Subcutaneous adipose tissue (tissue), 3 donors: ENCODE data around the gene ACSS3.

- PRO-cap, result no peak
- RAMPAGE, long total RNA, 3 experiments, result no peak in any of the 3 experiments
Measured at GRCh38 chr12:74964221-74964492, 245.5 kb downstream of the KCNC2 start.

GRCh38 chr12:75724876-75725463 is 213.6 kb upstream of the KRR1 start:
- PRO-cap, result no peak
- RAMPAGE, long total RNA, 3 experiments, result no peak in any of the 3 experiments

- PRO-cap, result no peak
- RAMPAGE, long total RNA, 3 experiments, result no peak in any of the 3 experiments
Measured at GRCh38 chr12:75820727-75821211, 263.7 kb downstream of the NAP1L1 start.

DNA sequence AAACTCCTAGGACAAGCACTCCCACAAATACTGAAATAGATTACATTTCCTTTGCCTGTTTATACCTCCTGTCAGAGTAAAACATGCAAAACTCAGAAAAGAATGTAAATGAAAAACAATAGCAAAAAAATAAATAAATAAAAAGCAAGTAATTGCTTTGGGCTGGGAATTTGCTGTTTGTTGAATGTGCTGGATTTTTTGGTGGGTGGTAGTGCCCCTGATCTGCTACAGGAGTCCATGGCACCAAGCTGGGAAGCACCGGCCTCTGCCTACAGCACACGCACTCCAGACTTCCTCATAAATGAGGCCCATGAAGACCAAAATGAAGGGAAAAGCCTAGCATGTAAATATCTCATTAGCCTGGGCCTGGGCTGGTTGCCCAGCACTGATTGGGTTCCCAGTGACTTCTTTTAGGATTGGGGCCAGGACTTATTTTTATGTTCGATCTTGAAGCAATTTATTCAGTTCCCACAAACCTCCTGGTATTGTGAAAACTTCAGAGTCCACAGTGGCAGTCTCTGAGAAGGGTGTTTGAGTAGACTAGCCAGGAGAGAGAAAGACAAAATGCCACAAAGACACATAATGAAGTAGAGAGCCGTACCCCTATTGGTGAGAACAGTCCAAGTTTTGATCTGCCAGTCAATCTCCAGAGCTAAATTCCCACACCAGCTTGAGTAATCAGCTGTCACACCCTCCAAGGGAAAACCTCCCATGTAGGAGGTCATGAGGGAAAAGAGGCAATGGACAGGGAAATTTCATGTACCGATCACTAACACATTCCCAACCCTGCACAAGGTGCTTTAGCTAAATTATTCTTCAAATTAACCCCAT is 131.2 kb downstream of the NAP1L1 start:
- PRO-cap, result unidirectional peak, minus-strand start at position 303 of the sequence
- RAMPAGE, long total RNA, 3 experiments, result no peak in any of the 3 experiments

DNA sequence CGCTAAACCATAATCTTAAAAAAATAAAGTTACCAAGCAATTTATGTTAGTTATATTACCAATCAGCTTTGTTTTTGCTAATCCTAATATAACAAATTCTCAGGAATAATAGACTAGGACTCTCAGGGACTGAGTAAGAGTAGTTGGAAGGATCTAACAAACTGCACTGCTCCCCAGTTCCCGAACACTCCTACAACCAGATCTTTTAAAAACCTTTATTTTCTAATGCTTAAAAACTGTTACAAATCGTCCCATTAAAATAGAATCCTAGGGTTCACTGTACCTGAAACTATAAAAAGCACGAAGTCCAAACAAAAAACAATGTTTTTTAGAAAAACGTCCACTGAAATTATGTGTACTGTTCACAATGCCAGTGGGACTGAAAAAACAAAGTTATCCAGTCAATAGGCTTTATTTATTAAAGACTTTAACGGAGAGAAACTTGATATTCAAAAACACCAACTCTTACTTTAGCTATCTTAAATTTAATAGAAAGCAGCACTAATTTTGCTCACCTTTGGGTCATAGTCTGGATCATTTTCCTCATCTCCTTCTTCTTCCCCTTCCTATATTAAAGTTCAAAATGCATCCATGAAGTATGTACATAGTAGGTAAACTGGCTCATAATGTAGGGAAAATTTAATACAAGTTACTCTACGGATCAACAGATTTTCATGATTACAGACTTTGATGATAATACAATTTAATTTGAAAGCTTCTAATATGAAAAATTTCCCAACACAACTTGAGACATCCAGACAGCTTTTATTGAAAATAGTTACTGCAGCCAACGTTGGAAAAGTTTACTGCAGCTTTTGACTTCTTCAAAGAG is 35.6 kb downstream of the NAP1L1 start:
- PRO-cap, result no peak
- RAMPAGE, long total RNA, 3 experiments, result no peak in any of the 3 experiments

DNA sequence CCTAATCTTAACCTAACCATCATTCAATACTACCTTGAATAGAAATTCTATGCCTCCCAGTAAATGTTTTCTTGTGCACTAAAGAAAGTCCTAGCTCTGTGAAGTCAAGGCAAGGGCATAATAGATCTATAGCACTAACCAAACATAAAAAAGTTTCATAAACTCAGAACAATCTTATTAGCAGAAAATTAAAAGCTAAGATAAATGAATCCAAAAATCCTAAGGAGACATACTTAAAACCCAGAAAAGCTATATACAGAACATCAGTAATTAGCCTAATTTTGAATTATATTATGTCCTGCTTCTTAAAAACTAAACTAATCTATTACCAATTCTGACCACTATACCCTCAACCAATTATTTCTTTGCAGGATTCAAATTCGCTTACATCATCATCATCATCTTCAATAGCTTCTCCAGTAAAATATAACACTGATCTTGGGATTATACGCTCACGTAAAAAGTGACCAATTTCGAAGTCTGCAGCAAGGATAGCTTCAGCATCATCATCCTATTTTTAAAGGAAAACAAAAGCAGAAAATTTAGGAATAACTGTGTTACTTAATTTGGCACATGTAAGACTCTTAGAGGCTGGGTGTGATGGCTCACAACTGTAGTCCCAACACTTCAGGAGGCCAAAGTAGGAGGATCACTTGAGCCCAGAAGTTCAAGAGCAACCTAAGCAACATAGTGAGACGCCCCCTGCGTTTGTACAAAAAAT is 34.2 kb downstream of the NAP1L1 start:
- PRO-cap, result no peak
- RAMPAGE, long total RNA, 3 experiments, result no peak in any of the 3 experiments

DNA sequence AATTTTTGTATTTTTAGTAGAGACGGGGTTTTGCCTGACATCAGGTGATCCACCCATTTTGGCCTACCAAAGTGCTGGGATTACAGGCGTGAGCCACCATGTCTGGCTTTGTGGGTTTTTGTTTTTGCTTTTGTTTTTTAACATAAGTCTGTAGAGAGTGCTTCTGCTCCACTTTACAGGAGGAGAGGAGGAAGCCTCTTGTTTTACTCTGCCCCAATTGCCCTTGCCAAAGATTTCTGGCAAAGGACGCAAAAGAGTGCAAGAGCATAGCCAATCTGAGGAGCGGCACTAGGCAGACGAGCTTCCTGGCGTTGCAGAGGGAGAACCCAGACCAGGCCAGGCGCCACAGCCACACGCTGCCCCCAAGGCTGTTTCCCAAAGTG is 96.3 kb downstream of the BBS10 start:
- PRO-cap, result no peak
- RAMPAGE, long total RNA, 3 experiments, result start-site peak on the plus strand in 2 of 3 experiments, centred at positions 307 to 328 of the sequence, 20 to 54 reads per replicate

GRCh38 chr12:76611386-76612173 is 52.0 kb upstream of the OSBPL8 start:
- PRO-cap, result bidirectional peak, plus-strand start at chr12:76611888, minus-strand start at chr12:76611748
- RAMPAGE, long total RNA, 3 experiments, result no peak in any of the 3 experiments

DNA sequence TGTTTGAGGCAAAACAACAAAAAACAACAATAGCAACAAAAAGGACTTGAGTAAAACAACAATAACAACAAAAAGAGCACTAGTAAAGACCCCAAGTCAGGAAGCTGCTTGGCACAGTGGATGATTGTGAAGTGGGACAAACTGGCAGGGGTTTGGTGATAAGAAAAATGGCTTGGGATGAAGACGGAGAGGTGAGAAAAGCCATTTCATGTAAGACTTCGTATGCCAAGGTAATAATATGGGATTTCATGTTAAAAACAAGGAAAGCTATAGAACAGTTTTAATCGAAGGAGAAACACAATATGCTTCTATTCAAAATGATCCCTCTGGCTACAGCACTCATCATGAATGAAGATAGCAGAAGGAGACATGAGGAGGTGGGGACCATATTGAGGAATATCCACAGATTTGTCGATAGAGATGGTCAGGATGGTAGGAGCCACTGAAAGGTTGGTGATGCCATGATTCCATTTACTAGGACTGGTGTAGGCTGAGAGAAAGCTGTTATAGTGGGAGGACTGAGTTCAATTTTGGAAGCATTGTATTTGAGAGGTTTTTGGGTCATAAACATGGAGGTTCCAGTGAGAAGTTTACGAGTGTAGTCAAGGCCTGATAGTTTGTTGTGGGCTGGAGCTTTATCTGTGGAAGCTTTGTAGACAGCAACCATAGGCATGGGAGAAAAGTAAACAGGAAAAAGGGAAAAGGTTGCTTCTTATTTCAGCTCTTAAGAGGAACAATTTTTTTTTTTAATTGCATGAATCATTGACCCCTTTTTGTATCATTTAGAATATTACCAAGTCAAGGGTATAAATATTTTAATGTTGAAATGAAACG is 103.8 kb upstream of the NAV3 start:
- PRO-cap, result no peak
- RAMPAGE, long total RNA, 3 experiments, result no peak in any of the 3 experiments

- PRO-cap, result no peak
- RAMPAGE, long total RNA, 3 experiments, result no peak in any of the 3 experiments
Measured at GRCh38 chr12:77967939-77968962, 137.6 kb downstream of the NAV3 start.

- PRO-cap, result no peak
- RAMPAGE, long total RNA, 3 experiments, result no peak in any of the 3 experiments
Measured at GRCh38 chr12:78863421-78864124, 1.0 kb upstream of the SYT1 start.

DNA sequence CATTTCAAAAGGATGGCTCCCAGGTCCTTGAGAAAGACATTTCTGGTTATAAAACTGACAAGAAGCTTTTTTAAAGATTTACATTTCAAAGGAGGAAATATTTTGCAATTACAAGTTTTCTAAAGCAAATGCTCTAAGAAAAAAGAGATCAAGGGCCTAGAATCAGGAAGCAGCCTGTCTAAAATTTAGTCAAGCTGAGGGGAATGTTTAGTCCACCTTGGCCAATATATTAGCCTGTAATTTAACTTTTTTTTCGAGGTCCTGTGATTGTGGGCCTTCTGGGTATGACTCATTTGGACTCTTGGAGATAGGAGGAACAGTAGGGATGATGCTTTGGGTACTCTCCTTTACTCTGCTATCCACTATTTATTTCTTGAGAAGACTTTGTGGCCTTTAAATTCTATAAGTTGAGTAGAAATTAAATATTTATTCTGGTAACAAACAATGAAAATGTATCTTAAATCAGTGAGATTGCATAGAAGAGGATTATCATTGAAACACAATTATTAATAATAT is 72.5 kb downstream of the SYT1 start:
- PRO-cap, result no peak
- RAMPAGE, long total RNA, 3 experiments, result no peak in any of the 3 experiments

GRCh38 chr12:79797130-79797468 is 106.3 kb upstream of the PAWR start:
- PRO-cap, result no peak
- RAMPAGE, long total RNA, 3 experiments, result no peak in any of the 3 experiments

GRCh38 chr12:79933303-79934260 is 1.3 kb downstream of the PPP1R12A start:
- PRO-cap, result no peak
- RAMPAGE, long total RNA, 3 experiments, result no peak in any of the 3 experiments

GRCh38 chr12:80103075-80103491 is 3.7 kb downstream of the OTOGL start:
- PRO-cap, result no peak
- RAMPAGE, long total RNA, 3 experiments, result no peak in any of the 3 experiments

DNA sequence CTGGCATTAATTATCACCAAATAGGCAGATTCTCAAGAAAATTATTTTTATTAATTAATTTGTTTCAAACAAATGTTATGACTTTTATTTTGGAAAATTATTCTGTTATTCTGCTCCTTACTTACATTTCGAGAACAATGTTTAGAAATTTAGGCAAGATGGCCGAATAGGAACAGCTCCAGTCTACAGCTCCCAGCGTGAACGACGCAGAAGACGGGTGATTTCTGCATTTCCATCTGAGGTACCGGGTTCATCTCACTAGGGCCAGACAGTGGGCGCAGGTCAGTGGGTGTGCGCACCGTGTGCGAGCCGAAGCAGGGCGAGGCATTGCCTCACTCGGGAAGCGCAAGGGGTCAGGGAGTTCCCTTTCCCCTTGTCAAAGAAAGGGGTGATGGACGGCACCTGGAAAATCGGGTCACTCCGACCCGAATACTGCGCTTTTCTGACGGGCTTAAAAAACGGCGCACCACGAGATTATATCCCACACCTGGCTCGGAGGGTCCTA is 33.4 kb downstream of the PTPRQ start:
- PRO-cap, result no peak
- RAMPAGE, long total RNA, 3 experiments, result no peak in any of the 3 experiments

- PRO-cap, result no peak
- RAMPAGE, long total RNA, 3 experiments, result no peak in any of the 3 experiments
Measured at GRCh38 chr12:80878353-80878750, 59.4 kb downstream of the LIN7A start.

DNA sequence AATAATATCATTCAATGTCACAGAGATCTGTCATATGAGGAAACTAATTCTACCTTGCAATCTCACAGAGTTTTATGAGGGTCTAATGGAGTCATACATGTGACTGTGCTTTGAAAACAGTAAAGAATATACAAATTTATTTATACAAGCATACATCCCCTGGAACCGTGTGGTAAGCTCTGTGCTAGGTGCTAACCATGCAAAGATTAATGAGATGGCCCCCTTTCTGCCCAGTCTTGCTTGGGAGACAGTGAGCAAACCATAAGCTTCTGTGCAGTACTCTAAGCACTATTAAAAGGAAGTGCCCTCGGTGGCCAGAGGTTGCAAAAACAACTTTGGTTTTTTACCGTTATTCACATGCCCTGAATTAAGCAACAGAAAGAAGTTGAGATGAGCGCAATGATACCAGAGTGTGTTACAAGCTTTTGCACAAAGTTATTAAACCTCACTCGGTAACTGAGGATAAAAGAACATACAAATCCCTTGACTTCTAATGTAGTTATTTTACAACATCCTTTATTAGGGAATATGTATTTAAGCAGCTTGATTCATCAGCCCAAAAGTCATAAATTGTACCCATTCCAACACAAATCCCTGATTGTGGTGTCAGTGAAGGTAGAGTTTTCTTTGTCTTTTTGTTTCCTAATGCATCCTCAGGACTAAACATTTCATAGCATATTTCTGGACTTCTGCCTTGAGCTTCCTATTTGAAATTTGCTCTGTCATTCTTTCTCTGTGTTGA is 1.9 kb upstream of the LIN7A start:
- PRO-cap, result no peak
- RAMPAGE, long total RNA, 3 experiments, result no peak in any of the 3 experiments

DNA sequence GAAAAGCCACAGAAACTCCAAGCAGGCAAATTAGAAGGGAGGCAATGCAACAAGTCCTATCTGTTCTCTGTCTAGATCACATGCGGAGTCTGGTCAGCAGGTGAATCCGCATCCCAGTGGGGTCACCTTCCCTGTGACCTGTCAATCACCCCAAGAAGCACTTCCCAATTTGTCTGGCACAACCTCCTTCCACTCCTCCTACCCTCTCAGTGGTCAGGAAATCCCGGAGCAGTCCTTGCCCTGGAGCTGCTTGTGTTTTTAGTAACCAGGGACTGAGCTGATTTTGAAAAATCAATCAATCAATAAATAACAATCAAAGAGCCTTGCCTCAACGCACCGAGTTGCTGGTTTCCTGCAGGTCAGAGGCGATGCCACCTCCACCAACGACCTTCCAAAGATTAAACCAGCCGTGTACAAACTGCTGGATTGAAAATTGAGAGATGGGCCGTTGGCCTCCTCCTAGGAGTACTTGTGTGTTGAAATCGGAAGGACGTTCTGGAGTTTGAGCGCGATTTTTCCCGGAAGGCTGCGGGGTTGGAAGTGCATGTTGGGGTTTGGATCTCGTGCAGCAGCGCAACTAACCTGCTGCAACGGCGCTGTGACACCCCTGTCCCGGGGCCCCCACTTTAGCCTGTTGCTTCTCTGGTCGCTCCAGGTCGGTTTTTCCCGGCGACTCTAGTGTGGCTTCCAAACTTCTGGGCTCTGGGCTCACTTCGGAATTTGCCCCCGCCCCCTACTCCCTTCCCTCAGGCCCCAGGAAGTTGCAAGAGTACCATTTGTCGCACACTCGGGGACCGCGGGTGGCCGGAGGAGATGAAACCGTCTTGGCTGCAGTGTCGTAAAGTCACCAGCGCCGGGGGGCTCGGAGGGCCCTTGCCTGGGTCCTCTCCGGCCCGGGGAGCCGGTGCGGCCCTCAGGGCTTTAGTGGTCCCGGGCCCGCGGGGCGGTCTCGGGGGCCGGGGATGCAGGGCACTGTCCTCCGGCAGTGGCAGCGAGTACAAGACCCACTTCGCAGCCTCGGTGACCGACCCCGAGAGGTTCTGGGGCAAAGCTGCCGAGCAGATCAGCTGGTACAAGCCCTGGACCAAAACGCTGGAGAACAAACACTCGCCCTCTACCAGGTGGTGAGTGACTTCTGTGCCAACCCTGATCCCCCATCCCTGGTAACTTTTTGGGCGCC is at the start of gene ACSS3:
ACSS3 (plus strand) TSS at position 772 of the 1,180 bp plus-strand sequence.
- PRO-cap, result unidirectional peak, plus-strand start at position 540 of the sequence; bidirectional peak, plus-strand start at position 786 of the sequence, minus-strand start at position 675 of the sequence
- RAMPAGE, long total RNA, 3 experiments, result start-site peak on the plus strand in 3 of 3 experiments, centred at positions 764 to 783 of the sequence, 368 to 1,028 reads per replicate

DNA sequence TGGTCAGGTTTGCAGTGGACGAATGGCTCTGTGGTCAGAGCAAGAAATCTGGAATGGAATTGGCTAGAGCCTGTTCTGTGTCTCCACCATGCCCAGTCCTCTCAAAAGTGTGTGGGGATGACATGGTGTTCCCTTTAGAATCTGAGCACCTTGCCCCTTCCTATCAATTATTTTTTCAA is 1.4 kb downstream of the ACSS3 start:
- PRO-cap, result no peak
- RAMPAGE, long total RNA, 3 experiments, result no peak in any of the 3 experiments